Cardiac septum (tissue), 1 donor: ENCODE data around the gene TEKT5.

DNA sequence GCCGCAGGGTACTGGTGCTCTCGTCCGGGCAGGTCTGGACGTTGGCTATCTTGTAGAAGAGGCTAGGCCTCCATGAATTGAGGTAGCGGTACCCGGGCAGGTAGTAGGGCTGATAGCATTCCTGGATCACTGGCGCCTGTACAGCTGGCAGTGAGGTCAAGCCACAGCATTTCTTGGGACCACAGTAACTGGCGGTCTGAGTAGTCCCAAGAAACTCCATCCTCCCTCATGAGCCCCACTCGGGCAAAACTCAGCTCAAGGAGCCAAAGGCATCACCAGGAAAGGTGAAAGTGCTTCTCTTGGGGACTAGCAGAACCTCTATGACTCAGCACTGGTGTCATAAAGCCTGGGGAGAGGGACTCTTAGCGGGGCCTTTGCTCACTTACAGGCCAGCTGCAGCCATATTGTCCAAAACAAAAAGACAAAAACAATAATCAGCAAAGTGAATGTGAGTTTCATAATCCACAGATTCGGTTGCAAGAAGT, at the start of gene TEKT5:
TSS of gene TEKT5 (minus strand) at position 277 of the 485 bp plus-strand sequence.
- PRO-cap: no peak

- PRO-cap: no peak
Observed at GRCh38 chr16:10741867-10742405, 1.7 kb upstream of the NUBP1 start.

- PRO-cap: no peak
Observed at GRCh38 chr16:10744447-10744870, 817 bp downstream of the NUBP1 start.

GRCh38 chr16:10871400-10872096, 5.5 kb upstream of the CIITA start:
- PRO-cap: bidirectional peak, plus-strand start at chr16:10871666, minus-strand start at chr16:10871524

DNA sequence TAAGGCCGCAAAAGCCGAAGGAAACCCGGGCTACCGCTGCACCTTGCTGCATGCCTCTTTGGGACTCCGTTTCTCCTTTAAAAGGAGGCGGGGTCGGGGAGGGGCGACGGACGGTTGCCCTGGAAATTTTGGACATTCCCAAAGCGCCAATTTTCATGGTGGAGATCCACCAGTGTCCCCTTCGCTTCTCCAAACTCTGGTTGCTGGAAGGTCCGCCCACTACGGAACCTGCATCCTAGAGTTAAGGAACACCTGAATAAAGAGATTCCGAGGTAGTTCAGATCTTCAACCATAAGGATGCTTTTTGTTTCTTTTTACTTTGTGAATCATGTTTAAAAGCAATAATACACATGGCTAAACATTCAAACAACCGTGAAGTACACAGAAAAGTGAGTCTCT, 458 bp upstream of the DEXI start:
- PRO-cap: no peak

- PRO-cap: no peak
Observed at GRCh38 chr16:10946237-10946734, 1.9 kb downstream of the CLEC16A start.

DNA sequence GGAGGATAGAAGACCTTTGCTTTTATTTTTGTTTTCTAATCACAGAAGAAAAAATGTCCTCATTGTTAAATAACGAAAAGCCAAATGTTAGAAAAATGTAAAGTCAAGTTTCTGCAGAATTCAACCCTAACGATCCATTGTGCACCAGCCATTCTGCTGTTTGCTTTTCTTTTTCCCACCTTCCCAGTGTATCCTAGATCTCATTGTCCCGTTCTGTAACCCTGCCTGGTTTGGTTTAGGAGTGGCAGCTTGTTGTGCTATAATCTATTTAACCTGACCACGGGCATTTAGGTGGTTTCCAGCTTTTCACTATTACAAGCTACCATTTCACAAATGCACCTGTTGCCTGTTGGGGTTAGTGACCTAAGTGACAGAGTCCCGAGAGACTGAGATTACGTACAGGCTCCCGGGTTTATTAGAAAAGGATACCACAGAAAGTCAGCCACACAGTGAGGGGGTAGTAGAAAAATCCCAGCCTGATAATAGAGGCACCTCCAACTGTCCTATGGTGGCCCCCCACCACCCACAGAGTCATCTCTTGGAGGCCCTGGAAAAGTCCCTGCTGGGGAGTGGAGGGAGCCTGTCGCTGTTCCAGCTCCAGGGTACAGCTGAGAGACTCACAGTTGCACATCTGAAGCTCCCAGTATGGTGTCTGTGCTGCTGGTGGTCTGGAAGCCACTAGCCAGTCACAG, 21.1 kb downstream of the CLEC16A start:
- PRO-cap: no peak

- PRO-cap: no peak
Observed at GRCh38 chr16:10981909-10982543, 37.7 kb downstream of the CLEC16A start.

- PRO-cap: no peak
Observed at GRCh38 chr16:11007370-11008013, 63.1 kb downstream of the CLEC16A start.

- PRO-cap: no peak
Observed at GRCh38 chr16:11131750-11132079, 124.3 kb downstream of the SOCS1 start.

DNA sequence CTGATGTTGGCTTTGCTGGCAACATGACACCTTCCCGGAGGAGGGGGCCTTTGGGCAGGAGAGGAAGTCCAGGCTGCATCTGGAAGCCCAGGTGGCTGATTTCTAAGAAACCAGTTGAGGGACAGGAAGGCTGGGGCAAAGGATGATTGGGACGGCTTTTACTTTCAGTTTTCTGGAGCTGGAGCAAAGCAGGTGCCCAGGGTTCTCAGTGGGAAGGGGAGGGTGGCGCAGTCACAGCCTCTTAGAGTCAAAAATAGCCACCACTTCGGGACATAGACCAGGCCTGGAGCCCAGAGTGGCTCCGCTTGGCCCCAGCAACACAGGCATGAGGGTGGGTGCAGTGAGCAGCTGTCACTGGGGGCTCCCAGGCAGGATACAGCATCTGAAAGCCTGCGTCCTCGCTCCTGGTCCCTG, 15.2 kb downstream of the SOCS1 start:
- PRO-cap: no peak

DNA sequence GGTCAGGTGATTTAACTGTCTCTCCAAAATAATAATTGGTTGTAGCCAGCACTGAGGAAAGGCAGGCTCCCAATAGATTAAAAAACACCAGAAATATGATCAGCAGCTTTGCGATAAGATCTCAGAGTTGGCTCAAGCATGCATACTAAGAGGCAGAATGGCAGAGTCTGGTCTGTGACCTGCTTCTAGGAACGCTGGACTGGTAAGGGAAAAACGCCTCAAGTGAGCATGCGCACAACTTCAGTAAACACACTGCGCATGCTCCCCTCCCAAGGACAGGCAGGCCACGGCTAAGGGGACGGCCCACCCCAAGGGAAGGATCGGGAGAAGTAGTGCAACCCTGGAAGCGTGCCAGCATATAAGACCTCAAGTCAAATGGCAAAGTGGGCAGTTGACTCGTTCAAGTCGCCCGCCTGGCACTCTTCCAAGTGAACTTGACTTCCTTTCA, 22.3 kb upstream of the PRM1 start:
- PRO-cap: no peak

DNA sequence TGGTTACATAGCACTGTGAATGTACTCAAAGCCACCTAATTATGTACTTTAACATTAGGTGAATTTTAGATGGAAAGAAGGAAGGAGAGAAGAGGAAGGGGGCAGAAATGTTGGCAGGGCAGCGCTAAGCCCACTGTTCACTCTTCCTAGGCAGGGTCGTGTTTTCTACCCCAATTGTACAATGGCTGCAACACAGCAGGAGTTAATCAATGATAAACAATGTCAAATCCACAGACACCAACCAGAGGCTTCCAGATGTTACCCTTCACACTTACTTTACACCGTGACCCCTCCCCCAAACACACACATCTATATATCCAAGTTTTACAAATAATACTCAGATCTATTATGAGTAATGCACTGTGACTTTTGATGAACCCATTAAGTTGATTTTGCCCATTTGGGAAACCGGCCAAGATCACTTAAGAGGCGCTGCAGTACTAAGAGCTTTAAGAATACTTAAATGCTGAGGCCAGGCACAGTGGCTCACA, 18.3 kb upstream of the ENSG00000188897 start:
- PRO-cap: no peak

DNA sequence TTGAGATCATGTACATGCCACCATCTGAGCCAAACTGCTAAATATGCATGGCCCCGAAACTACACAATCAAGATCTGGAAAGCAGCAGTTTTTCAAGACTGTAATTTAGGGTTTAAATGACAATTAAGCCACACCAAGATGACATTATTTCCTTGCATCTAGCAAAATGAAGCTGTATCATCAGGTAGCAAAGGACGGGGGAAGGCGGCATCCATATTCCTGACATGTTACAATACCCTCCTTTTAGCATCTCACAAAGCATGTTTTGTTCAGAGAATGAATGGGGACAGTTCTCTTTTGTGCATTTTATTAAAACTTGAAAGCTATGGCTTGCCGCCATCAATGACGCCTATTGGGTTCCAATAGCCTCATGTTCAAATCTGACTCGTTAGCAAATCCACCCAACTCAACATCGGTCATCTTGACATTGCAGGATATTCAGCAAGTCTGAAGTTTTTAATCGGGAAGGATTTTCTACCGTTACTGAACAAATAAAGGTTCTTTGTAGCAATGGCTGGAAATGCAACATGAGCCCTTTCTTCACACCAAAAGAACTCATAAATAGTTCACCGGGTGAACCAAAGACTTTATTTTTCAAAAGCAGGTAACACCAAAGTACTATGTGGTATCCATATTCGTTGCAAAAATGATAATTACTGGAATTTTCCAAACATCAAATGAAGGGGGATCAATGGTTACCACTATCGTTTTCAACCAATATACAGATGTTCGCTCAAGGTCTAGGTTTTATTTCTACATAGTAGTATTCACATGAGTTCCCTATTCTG, 20.6 kb upstream of the ENSG00000188897 start:
- PRO-cap: no peak

- PRO-cap: no peak
Observed at GRCh38 chr16:11550697-11551100, 23.7 kb upstream of the ENSG00000188897 start.

GRCh38 chr16:11627836-11628673, 40.2 kb upstream of the SNN start:
- PRO-cap: unidirectional peak, plus-strand start at chr16:11628071

DNA sequence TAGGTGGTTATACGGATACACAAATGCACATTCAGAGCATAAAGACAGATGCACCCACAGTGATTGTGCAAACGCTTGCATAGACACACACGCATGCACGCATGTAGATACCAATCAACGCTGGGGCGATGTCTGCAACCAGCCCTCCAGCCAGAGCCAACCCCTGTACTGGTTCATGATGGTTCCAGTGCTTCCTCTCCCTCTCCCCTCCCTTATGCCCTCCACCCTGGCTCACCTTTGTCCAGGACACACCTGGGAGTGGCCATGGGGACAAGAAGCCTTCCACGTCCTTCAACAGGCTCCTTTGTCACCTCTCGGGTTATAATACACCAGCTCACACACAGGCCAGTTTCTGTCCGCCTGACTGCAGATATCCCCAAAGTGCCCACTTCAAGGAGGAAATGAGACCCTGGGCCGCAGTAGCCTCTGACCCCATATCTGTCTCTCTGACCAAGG, 33.0 kb upstream of the SNN start:
- PRO-cap: no peak

DNA sequence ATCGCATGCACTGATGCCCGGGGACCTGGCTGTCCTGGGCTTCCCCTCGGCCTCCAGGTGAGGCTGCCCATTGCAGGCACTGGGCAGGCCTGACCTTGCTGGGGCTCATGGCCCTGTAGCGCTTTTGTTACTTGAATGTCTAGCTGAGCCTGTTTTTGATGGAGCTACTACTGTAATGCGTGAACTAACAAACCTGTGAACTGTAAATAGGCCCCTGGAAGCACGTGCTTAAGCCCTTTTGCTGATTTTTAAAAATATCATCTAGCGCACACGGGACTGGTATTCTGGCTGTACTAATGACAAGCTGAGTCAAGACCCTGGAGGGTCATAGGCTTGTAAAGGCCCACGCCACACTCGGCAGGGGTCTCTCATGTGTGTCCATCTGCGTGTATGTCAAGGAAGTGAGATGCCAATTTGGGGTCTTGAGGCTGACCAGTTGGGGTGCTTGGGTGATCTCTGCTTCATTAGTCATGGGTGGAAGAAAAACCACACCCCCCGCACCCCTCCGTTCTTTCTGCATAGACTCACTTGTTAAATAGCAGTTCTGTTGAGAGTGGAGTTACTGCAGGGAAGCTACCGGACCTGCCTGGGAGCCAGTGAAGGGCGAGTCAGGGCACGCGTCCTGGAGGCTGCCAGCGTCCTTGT, 8.3 kb downstream of the SNN start:
- PRO-cap: no peak

- PRO-cap: no peak
Observed at GRCh38 chr16:11712188-11712500, 30.5 kb downstream of the TXNDC11 start.

GRCh38 chr16:11740173-11741289, 2.1 kb downstream of the TXNDC11 start:
- PRO-cap: no peak